ENCODE measurements around the genes TRIM24, SVOPL and ZC3HAV1.

DNA sequence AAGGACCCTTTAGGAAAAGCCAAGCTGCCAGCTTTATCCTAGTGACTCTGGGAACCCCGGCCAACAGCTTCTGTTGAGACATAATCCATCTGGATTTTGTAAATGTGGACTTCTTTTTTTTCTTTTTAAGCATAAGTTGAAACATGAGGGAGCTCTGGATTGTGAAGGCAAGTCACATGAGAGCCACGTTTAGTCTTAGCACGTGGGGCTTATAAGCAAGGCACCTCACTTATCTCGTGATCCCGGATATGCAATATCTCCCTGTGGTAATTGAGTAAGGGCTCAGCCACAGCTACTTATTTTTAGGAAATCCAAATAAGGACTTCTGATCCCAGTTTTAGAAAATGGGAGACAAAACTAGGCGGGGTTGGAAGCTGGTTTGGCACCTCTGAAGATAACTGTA lies 111.2 kb upstream of the PTN start:
- RRBS: 61% methylated on average over 1 of the region's 6 CpGs

- RRBS: no CpG with 5 or more reads among the region's 10 CpGs
Measured at GRCh38 chr7:137878230-137879026, 31.7 kb upstream of the DGKI start.

GRCh38 chr7:137958375-137959064 lies 43.4 kb downstream of the CREB3L2 start:
- RRBS: no CpG with 5 or more reads among the region's 3 CpGs

DNA sequence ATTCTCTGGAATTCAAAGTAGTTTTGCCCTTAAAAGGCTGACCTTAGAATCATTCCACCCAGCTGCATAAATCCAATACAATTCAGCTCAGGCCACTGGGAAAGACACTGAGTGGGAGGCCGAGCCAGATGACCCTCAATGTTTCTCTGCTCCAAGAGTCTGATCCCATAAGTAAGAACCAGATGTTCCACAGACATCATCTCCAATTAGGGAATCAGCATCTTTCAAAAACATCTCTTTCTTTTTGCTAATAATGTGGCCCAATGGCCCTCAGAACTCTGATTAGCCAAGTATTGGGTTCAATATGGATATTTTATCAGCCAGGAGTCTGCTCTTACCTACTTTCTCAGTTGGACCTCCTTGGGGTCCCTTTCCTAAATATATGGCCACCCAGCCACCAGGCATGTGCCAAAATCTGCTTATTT lies 26.0 kb downstream of the CREB3L2 start:
- RRBS: no CpG with 5 or more reads among the region's 1 CpG

DNA sequence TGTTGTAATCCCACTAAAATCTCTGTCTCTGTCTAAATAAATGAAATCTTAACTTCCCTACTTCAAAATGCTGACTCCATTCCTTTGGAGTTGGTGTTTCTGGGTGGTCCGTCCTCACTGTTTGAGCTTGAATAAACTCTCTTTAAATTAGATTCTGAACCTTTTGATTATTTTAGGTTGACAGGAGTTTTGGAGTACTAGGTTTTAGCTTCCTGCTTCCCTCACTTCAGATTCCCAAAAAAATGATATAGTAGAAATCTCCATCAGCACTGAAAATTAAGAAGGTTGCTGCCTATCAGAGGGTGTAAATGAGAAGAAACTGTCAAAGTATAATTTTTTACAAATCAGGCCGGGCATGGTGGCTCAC lies 49.7 kb downstream of the AKR1D1 start:
- RRBS: no CpG with 5 or more reads among the region's 2 CpGs

- RRBS: no CpG with 5 or more reads among the region's 3 CpGs
Measured at GRCh38 chr7:138257645-138258293, 181.5 kb downstream of the AKR1D1 start.

DNA sequence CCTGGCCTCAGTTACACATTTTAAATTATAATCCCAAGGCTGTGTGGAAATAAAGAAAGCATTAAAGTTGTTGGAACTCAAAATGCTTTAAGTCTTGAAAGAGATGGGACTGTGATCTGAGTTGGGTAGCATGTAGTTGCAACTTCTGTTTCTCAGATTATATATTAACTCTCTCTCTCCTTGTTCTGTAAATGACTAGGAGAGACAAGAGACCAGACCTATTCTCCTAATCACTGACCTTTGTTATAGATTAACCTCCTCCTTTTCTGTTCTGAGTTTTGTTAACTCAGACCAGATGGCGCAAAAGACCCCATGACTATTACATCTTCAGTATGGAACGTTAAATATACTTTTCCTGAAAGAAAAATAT lies 143.7 kb upstream of the TRIM24 start:
- RRBS: no CpG with 5 or more reads among the region's 2 CpGs

DNA sequence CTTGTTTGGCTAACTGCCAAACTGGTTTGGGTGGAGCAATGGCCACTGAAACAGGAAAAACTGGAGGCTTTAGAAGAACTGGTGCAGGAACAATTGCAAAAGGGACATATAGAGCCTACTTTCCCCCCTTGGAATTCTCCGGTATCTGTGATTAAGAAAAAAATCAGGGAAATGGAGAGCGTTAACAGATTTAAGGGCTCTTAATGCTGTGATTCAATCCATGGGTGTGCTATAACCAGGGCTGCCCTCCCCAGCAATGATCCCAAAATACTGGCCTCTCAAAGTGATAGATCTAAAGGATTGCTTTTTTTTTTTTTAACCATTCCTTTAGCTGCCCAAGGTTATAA lies 117.9 kb upstream of the TRIM24 start:
- RRBS: no CpG with 5 or more reads among the region's 2 CpGs

DNA sequence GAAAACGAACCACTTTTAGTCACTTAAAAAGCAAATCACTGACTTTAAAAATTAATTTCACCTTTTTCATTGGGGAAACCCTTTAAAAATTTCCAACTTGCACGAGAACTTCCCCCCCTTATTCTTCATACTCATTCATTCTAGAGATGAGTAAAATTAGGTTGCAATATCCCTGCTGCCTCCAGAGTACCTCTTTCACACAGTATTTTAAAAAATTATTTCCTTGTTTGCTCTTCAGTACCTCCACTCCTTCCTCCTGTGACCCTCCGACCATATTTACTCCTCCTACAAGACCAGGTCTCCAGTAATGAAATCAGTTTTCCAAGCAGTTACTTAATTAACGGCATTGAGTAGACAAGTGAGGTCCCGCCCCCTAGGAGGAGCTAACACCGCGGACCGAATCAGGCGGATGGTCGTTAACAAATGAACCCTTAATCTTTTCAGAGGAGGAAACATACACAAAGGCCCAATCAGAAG lies 488 bp upstream of the TRIM24 start:
- RRBS: no CpG with 5 or more reads among the region's 10 CpGs

GRCh38 chr7:138460010-138460845 lies at the start of gene TRIM24:
TRIM24 (plus strand) TSS chr7:138460259.
- RRBS: 4% methylated on average over 38 of the region's 100 CpGs

DNA sequence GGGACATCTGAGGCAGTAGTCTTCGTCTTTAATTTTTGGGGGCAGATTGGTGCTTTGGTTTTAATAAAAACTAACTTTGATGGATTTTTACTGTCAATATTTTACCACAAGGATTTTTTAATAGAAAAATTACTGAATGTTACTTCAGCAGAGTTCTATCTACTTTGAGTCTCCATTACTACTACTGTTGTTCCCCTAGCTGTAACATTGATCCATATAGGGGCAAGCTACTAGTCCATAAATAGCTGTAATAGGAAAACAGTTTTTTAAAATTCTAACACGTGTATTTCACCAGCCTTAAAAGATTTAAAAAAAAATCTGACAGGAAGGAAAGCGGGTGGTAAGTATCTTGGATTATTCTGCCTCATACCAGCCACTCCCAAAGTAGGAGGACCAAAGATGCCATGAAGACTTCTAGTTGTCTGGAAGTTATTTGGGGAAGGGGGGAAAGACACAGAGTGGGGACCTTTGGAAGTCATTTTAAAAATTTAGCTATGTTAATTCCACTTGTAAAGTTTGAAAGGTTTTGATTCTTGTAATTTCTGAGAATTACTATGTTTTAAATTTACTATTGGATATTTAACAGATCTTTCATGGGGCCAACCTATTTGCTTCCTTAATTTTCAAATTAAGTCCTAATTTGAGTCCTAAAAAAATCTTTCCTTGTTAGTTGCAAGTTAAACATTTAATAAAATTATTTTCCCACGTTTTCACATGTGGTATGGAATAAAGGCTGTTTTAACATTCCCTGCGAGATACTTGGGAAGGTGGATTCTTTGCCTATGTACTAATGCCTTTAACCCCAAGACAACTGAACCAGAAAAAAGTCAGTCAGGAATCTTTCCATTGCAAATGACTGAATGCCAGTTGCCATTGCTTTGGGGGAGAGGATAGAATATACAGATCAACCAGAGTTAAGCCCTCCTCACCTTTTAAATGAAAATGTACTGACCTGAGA lies 111.6 kb downstream of the SVOPL start:
- RRBS: no CpG with 5 or more reads among the region's 5 CpGs

GRCh38 chr7:138701079-138701764 lies at the start of gene SVOPL:
SVOPL (minus strand) TSS chr7:138701362.
- RRBS: no CpG with 5 or more reads among the region's 7 CpGs

DNA sequence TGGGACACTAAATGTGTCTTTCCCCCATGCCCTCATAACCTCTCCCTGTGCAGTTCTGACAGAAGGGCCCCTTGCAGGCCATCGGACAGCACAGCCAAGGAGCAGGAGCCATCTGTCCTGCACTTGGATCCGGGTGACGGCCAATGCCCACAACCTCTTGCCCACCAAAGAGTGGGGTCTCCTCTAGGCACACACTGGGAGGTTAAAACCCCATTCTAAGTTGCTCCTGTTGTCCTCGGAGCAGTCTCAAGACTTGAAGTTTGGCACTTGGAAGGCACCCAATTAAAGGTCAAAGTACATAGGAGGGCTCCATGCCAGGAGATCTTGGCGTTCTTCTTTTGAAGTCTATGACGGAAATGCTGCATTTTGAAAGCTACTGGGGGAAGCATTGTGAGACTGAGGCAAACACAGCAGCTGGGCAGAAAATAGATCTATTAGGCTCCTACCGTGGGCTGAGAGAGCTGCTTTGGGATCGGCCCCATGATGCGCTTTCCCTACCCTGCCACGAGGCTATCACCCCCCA lies 20.2 kb downstream of the KIAA1549 start:
- RRBS: no CpG with 5 or more reads among the region's 10 CpGs

GRCh38 chr7:139026107-139027302 lies 9.3 kb downstream of the ZC3HAV1L start:
- RRBS: no CpG with 5 or more reads among the region's 13 CpGs

GRCh38 chr7:139076910-139077232 lies 32.6 kb downstream of the ZC3HAV1 start:
- RRBS: no CpG with 5 or more reads among the region's 3 CpGs

DNA sequence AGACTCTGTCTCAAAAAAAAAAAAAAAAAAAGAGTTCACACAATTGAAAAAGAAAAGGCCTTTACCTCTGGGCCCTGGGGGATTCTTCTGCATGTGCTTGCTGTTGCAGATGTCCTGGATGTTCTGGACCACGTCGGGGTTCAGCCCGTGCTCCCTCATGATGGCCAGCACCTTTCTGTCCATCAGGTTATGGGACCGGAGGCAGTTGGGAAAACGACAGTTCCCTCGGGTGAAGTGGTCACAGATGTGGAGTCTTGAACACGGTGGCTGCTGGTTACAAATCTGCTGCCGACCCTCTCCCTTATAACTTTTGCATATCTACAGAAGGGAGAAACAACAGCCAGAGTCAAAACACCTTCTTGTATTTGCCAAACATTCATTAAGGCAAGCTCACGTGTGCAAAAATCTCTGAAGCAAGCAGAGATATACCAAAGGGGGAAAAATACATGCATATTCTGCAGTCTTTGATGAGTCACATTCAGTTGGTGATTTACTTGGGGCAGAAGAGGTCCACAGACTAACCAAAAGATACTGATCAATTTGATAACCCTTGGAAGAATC lies 25.7 kb downstream of the ZC3HAV1 start:
- RRBS: no CpG with 5 or more reads among the region's 9 CpGs

DNA sequence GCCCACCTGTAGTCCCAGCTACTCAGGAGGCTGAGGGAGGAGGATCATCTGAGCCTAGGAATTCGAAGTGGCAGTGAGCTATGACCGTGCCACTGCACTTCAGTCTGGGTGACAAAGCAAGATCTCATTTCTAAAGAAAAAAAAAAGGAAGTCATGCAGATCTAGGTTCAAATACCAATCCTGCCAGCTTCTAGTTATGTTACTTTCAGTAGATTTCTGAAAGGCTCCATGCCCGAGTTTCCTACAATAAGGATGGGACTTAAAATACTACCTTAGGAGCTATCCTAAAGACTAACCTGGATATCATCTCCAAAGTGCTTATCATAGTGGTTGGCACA lies 4.5 kb downstream of the ZC3HAV1 start:
- RRBS: no CpG with 5 or more reads among the region's 3 CpGs

DNA sequence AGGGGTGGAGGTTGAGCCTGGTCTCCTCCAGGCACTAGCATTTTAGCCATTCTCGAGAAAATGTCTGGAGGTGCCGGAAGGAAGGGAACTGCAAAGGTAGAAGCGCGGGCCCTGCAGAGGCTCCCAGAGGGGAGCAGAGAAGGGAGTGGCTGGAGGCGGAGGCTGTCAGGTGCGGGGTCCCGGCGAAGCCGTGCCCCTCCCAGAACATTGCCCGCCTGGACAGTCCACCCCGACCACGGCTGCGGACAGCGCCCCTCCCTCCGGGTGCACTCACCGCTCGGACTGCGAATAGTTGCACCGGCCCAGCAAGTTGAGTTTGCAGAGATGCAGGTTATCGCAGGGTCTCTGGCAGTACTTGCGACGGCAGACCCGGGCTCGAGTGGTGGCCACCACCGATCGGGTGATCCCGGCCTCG lies 763 bp downstream of the ZC3HAV1 start:
- RRBS: 4% methylated on average over 21 of the region's 28 CpGs

DNA sequence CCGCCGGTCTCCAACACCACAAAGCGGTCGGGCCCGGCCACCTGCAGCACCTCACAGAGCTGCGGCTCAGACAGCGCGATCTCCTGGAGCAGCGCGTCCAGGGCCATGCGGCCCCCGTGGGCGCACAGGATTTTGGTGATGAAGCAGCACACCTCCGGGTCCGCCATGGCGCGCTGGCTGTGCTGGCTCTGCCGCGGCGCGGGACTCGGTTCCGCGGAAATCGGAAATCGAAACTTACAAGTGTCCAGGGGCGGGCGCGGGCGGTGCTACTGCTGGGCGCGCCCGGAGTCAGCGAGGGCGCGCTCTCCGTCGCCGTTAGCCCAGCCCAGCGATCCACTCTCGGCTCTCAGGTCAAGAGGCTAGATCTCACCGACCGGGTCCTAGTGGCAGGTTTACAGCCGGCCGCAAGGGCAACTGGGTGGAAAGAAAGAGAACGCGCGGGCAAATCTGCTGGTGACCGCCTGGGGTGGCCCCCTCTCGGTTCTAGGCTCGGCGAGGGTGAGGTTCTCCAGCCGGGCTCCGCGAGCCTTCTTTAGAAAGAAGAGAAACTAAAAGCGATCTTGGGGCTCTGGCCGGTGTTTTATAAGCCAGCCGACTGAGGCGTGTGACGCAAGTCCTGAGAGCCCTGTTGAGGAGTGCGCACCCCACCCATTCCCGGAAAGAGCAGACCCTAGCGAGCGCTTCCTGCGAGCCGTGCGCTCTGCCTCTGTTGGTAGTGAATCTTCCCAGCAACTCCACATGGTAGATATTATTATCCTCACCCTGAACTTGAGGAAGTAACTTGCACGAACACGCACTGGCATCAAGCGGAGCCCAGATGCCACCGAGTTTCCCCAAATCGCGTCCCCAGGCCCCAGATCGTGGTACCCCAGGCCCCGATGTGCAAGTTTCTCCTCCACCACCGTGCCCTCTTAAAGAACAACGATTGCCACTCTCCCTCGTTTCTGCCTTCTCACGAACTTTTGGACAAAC lies at the start of gene ZC3HAV1:
Gene ZC3HAV1, minus strand, starts transcription at position 556 of the 972 bp plus-strand sequence.
- RRBS: 4% methylated on average over 20 of the region's 79 CpGs

- RRBS: no CpG with 5 or more reads among the region's 8 CpGs
Measured at GRCh38 chr7:139118675-139119572, 9.4 kb upstream of the ZC3HAV1 start.

Data from GM06990 (cell line).